Mucosa of descending colon (tissue), 1 donor: ENCODE results near the genes CLIP1 and HCAR3.

DNA sequence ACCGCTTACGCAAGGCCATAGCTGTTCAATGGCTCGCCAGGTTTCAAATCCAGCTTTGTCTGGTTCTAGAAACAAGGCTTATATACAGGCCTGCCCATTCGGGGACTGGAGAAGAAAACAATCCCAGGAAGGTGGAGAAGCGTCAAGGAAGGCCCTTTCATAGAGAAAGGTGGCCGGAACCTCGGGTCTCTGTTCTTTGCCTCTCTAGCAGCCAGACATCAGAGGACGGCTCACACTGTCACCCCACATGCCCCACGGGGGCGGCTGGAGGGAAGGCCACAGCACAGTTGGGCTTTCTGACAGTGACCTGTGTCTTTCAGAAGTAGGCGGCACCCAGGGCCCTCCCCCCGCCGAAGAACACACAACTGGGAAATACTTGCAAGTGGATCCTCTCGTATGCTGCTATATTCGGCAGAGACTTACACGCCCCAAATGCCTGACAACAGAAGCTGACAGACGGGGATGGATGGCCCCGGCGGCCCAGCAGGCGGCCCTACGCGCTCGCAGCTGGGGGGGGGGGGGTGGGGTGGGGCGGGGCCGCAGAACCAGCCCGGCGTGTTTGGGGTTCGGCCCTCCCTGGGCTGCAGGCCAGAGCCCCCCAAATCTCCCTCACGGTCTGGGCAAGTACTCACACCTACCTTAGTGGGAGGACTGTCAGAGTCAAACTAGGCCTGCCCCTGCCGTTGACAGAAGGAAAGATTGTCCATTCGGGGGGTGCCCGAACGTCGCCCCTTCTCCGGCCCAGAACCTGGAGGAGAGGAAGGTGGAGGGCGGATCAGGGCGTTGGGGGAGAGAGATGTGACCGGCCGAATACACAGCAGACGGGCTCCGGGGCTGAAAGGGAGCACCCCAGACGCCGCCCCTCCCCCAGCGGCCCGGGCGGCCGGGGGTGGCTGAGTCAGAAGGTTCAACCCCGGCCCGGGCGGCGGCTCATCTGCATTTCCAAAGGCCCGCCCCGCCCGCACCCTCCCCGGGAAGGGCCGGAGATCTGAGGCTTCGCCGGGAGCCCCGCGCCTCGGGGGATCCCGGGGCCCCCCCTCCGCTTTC, 4.3 kb upstream of the SETD1B start:
- PRO-cap, result bidirectional peak, plus-strand start at position 108 of the sequence, minus-strand start at position 45 of the sequence; bidirectional peak, plus-strand start at position 601 of the sequence, minus-strand start at position 367 of the sequence; bidirectional peak, plus-strand start at position 820 of the sequence, minus-strand start at position 812 of the sequence; bidirectional peak, plus-strand start at position 973 of the sequence, minus-strand start at position 908 of the sequence

GRCh38 chr12:121806294-121806911, 2.6 kb downstream of the SETD1B start:
- PRO-cap, result bidirectional peak, plus-strand start at chr12:121806667, minus-strand start at chr12:121806392

- PRO-cap, result no peak
These were observed 6.5 kb downstream of the SETD1B start for GRCh38 chr12:121810255-121810835.

DNA sequence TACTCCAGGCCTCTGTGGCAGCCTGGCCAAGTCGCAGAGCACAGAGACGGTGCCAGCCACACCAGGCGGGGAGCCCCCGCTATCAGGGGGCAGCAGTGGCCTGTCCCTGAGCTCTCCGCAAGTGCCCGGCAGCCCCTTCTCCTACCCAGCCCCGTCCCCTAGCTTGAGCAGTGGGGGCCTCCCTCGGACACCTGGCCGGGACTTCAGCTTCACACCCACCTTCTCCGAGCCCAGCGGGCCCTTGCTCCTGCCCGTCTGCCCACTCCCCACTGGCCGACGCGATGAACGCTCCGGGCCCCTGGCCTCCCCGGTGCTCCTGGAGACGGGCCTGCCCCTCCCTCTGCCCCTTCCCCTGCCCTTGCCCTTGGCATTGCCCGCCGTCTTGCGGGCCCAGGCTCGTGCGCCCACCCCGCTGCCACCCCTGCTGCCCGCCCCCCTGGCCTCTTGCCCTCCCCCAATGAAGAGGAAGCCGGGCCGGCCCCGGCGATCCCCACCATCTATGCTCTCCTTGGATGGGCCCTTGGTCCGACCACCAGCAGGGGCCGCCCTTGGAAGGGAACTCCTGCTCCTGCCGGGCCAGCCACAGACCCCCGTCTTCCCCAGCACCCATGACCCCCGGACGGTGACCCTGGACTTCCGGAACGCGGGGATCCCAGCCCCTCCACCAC, 19.0 kb downstream of the SETD1B start:
- PRO-cap, result no peak

DNA sequence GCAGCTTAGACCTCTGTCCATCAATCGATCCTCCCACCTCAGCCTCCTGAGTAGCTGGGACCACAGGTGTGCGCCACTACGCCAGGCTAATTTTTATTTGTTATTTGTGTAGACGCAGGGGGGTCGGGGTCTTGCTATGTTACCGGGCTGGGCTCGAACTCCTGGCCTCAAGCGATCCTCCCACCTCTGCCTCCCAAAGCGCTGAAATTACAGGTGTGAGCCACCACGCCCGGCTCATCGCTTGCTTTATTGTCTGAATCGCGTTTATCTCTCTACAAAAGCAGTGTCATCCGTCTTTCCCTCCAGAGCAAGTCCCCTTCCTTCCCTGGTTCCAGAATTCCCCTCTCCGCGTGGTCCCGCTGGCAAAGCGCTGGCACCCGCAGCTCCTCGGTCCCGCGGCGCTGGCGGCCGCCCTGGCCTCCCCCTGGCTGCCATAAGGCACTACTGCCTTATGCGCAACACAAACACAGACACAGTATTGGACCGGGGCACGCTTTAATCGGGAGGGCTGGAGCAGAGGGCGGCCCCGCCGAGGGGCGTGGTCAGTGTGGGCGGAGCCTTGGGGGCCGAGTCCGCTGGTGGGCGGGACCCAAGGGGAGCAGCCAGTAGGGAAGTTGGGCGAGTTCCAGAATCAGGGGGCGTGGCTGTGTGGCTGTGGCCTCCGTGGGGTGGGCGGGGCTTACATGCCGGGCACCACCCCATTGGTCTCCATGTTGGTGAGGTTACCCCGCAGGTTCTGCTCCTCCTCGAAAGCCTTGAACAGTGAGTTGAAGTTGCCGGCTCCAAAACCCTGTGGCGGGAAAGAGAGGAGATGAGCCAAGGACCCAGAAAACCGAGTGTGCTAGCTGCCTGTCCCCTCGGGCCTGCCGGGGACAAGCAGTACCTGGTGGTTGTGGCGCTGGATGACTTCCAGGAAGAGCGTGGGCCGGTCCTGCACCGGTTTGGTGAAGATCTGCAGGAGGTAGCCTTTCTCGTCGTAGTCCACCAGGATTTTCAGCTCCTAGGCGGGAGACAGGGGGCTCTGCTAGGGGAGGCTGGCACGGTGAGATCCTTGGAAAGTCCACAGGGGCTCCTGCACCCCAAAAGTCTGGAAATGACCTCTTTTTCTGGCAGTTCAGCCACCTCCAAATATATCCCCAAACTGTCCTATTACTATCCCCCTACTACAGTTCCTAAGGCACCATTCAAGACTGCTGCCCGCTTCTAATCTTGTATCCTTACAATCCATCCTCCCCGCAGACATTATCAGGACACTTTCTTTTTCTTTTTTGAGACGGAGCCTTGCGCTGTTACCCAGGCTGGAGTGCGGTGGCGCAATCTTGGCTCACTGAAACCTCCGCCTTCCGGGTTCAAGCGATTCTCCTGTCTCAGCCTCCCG, 19.1 kb downstream of the HPD start:
- PRO-cap, result bidirectional peak, plus-strand start at position 711 of the sequence, minus-strand start at position 472 of the sequence

DNA sequence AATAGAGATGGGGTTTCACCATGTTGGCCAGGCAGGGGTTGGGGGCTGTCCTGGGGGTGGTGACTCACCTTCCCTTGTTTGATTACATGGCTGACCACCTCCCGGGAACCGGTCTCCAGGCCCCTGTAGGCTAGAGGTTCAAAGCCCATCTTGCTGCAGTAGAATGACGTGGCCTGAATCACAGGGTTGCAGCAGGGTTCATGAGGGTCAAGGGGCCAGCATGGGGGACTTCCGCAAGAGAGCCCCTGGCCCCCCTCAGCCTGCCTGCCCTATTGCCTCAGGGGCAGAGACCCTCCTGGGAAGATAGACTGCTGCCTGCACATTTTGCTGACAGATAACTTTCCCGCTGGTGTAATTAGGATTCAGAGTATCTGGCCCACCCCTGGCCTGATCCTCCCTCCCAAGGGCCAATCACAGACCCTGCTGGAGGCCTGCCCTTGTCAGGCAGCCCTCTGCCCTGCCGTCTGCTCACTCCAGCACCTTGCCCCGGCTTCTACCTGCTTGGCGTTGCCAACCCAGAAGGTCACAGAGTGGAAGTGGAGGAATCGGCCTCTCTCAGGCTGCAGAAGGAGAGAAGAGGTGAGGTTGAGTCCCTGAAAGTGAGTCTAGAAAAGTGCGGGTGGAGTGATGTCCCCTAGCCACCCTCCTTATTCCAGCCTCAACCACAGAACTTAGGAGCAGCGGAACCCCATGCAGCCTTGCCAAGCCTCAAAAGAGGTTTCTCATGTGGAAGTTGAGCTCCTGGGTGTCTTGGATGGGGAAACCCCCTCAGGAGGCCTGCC, 1.2 kb downstream of the HPD start:
- PRO-cap, result no peak

DNA sequence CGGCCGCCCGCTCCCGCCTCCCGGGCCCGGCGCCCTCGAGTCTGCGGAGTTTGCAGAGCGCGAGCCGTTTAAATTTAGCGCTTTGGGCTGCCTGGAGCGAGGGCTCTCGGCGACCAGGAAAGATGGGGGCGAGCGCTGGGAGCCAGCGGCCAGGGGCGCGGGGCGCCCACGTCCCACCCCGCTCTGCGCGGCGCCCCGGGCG, 922 bp downstream of the BCL7A start:
- PRO-cap, result no peak

GRCh38 chr12:122097901-122098827, 19.6 kb downstream of the MLXIP start:
- PRO-cap, result bidirectional peak, plus-strand start at chr12:122098005, minus-strand start at chr12:122097945; bidirectional peak, plus-strand start at chr12:122098763, minus-strand start at chr12:122098556

DNA sequence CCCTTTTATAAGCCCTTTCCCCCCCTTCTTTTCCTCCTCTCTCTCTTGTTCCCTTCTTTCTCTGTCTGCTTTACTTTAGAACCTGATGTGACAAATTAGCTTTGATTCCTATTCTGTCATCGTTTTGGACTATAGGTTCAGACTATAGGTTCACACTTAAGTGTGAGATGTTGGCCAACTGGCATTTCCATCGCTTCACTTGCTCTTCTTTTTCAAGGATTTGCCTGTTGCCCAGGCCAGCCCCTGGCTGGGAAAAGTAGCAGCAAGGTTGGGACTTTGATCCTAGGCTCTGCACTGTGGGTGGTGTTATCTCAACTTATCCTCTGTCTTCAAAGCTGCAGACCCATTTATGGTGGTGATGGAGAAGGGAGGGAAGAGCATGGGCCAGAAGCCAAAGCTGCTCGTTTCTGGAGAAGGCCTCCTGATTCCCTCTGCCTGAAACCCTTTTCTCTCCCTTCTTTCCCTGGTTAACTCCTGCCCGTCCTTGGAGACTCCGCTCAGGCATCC, 27.3 kb downstream of the MLXIP start:
- PRO-cap, result no peak

DNA sequence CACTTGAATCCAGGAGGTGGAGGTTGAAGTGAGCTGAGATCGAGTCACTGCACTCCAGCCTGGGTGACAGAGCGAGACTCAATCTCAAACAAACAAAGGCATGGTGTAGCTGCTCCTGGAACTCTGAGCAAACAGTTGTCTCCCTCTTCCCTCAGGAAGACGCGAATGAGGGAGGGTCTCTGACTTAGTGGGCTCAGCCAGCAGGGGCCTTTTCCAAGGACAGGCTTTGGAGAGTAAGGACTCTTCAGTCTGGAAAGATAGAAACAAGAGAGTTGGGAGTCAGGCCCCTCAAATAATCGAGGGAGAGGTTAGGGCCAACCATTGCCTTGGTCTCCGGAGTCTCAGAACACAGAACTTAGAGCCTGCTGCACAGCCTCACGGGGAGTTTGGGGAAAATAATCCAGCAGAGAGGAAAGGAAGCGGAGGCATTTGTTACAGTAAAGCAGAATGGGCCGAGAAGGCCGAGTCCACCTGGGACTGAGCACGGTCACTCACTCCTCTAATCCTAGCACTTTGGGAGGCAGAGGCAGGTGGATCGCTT, 37.4 kb downstream of the IL31 start:
- PRO-cap, result no peak

- PRO-cap, result no peak
These were observed 58.7 kb downstream of the CLIP1 start for GRCh38 chr12:122363732-122364273.

- PRO-cap, result no peak
These were observed 39.7 kb downstream of the CLIP1 start for GRCh38 chr12:122382616-122383309.

GRCh38 chr12:122383310-122383674, 39.2 kb downstream of the CLIP1 start:
- PRO-cap, result no peak

DNA sequence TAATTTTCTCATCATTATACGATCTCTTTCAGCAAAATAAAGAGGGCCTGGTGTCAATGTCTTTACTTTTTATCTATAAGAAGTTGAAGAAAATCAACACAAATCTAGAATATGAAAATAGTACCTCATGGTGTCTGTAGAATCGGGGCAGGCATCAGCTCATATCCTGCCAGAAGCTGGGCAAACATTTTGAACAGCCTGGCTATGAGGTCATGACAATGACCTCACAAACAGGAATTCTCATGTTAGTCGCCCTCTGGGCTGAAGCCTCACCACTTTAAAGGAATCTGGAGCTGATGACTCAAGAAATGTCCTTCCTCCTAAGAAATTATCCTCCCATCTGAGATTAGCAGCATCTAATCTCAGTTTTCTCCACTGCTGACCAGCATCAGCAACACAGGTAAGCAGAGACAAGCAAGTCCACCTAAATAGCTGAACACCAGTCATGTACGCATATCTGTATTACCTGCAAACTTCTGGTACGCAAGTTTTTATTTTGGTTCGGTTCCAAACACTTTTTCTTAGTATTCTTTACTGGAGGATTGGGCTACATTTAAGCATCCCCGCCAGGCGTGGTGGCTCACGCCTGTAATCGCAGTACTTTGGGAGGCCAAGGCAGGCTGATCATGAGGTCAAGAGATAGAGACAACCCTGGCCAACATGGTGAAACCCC, 27.1 kb downstream of the CLIP1 start:
- PRO-cap, result no peak

GRCh38 chr12:122420942-122421234, 1.6 kb downstream of the CLIP1 start:
- PRO-cap, result no peak

DNA sequence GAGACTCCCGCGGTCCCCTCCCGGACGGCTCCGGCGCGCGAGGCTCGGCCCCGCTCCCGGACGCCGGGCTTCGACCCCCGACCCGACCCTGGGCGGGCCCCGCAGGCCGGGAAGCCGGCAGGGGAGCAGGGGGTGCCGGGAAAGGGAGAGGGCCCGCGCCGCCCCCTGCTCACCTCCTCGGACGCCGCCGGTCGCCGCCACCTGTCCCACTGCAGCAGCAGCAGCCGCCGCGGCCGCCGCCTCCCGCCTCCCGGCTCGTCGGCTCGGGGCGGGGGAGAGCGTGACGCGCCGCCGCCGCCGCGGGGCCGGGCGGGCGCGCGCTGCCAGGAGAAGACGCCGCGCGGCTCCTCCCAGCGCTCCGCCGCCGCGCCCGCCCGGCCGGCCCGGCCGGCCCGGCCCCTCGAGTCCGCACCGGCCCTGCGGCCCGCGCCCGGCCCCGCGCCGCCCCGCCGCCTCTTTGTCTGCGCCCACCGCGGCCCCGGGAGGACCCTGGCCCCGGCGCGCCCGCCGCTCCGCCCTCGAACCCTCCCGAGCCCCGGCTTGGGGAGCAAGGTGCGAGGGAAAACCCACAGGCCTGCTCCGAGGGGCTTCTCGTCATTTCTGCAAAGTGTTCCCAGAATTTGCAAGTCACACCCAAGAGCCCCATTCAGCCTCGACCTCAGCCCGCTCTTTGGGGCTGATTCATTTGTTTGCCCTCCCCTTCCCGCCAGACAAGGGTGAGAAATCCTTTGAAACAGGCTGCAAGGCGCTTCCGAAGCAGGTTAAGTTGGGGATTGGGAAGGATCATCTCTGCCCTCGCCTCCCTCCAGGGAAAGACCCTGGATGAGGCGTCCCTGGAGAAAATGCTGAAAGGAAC, at the start of gene CLIP1:
TSS of gene CLIP1 (minus strand) at position 322 of the 856 bp plus-strand sequence.
- PRO-cap, result bidirectional peak, plus-strand start at position 375 of the sequence, minus-strand start at position 260 of the sequence; bidirectional peak, plus-strand start at position 759 of the sequence, minus-strand start at position 683 of the sequence

- PRO-cap, result no peak
These were observed 9.9 kb downstream of the RSRC2 start for GRCh38 chr12:122516627-122517487.

DNA sequence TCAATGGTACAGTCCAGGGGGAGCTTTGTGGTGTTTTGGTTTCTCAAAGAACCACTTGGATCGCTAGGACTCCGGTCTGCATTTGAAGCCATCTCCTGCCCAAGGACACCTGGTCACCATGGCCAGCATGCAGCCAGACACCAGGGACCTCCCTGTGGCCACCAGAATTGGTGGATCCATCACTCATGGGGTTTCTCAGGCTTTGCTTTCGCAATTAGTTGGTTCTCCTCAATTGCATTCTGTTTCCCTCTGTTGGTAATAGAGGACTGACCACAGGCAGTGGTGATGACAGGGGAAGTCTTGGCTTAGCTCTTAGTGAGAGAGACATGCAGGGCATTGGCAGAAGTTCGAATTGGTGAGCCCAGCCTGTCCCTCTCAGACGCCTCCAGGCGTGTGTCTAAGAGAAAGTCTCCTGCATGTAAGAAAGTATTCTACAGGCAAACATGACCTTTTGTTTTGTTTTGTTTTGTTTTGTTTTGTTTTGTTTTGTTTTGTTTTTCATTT, 21.4 kb downstream of the HCAR2 start:
- PRO-cap, result no peak

DNA sequence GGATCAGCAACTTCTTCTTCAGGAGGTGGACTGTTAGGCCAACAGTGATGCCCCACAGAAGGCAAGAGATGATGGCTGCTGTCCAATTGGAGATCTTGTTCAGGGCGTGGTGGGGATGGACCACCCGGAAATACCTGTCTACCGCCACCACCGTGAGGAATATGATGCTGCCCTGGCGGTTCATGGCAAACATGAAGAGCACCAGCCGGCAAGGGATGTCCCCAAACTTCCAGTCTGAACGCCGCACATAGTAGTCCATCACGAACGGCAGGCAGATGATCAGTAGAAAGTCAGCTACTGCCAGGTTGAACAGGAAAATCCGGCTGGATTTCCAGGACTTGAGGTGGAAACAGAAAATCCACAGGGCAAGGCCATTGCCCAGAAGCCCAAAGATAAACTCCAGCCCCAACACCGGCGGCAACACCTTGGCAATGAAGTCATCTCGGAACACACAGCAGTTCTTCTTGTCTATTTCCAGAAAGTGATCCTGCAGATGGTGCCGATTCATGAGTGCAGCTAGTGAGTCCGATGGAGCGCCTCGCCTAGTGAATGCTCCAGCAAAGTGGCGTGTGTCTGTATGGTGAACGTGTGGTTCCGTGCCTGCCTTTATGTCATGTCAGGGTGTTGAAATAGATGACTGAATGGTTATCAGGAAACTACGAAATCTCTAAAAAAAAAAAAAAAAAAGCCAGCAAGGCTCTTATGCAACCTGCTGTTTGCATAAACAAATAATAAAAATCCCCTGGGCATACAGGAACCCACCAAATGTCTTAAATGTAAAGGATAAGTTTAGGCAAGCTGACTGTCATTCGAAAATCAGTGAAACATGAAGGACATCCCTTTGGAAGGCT, at the start of gene HCAR3:
TSS of gene HCAR3 (minus strand) at position 582 of the 851 bp plus-strand sequence.
- PRO-cap, result no peak

DNA sequence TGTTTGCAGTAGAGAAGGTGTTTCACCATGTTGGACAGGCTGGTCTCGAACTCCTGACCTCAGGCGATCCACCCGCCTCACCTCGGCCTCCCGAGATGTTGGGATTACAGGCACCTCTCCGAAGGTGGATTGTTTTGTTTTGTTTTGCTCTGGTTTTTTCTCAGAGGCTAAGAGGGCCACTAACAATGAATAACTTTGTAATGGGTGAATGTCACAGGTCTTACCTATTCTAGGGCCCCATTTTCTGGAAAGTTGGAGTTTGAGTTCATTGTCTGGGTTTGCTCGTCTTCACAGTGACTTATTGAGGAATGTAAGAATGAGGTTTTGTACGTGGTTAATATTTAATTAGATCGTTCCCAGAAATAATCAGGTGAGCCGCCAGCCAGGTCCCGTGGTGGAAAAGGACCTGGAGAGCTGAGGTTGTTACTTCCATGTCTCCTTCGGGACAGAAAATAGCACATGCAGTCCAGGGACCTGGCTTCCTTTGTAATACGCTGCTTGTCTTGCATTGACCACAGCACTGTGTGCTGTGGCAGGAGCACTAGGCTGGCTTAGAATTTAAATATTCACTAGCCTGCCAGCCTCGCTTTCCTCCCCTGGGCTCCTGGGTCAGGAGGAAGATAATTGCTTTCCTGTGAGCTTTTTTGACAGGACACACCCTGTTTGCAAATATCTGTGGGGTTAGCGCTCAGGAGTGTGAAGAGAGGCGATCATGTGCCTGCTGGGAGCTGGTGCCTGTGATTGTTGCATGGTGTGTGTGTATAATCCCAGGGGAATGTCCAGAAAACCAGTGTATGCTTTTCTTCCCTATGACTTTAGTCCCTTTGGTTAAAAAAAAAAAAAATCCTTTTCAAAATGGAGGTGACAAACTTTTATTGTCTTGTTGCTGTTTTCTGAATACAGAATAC, 2.5 kb downstream of the HIP1R start:
- PRO-cap, result bidirectional peak, plus-strand start at position 392 of the sequence, minus-strand start at position 292 of the sequence; unidirectional peak, minus-strand start at position 521 of the sequence